ENCODE data around the gene DGKQ.

- RAMPAGE, long total RNA: no peak
- RRBS: 31% methylated on average over 11 of the region's 40 CpGs
PRO-cap:
- standard: no peak
- CoPRO, capped RNA only, 2 experiments: no peak in any of the 2 experiments
- CoPRO, capped and uncapped RNA, 2 experiments: no peak in any of the 2 experiments
- CoPRO, uncapped RNA only, 2 experiments: no peak in any of the 2 experiments
CAGE:
- cytosol, long polyA plus RNA: no peak
- long polyA plus RNA: no peak
- nucleolus, long total RNA: no peak
- nucleus, long polyA plus RNA: no peak
Measured at GRCh38 chr4:336141-336660, 1.4 kb upstream of the ZNF141 start.

- RAMPAGE, long total RNA: no peak
- RRBS: no CpG with 5 or more reads among the region's 6 CpGs
PRO-cap:
- standard: no peak
- CoPRO, capped RNA only, 2 experiments: no peak in any of the 2 experiments
- CoPRO, capped and uncapped RNA, 2 experiments: no peak in any of the 2 experiments
- CoPRO, uncapped RNA only, 2 experiments: no peak in any of the 2 experiments
CAGE:
- cytosol, long polyA plus RNA: no peak
- long polyA plus RNA: no peak
- nucleolus, long total RNA: no peak
- nucleus, long polyA plus RNA: no peak
Measured at GRCh38 chr4:373369-373968, 35.9 kb downstream of the ZNF141 start.

GRCh38 chr4:467322-467896, 31.5 kb downstream of the ZNF721 start:
- RAMPAGE, long total RNA: no peak
- RRBS: no CpG with 5 or more reads among the region's 5 CpGs
PRO-cap:
- standard: no peak
- CoPRO, capped RNA only, 2 experiments: no peak in any of the 2 experiments
- CoPRO, capped and uncapped RNA, 2 experiments: no peak in any of the 2 experiments
- CoPRO, uncapped RNA only, 2 experiments: peak in 1 of 2 experiments; most common minus-strand start chr4:467838 (in 1)
CAGE:
- cytosol, long polyA plus RNA: no peak
- long polyA plus RNA: no peak
- nucleolus, long total RNA: no peak
- nucleus, long polyA plus RNA: no peak

DNA sequence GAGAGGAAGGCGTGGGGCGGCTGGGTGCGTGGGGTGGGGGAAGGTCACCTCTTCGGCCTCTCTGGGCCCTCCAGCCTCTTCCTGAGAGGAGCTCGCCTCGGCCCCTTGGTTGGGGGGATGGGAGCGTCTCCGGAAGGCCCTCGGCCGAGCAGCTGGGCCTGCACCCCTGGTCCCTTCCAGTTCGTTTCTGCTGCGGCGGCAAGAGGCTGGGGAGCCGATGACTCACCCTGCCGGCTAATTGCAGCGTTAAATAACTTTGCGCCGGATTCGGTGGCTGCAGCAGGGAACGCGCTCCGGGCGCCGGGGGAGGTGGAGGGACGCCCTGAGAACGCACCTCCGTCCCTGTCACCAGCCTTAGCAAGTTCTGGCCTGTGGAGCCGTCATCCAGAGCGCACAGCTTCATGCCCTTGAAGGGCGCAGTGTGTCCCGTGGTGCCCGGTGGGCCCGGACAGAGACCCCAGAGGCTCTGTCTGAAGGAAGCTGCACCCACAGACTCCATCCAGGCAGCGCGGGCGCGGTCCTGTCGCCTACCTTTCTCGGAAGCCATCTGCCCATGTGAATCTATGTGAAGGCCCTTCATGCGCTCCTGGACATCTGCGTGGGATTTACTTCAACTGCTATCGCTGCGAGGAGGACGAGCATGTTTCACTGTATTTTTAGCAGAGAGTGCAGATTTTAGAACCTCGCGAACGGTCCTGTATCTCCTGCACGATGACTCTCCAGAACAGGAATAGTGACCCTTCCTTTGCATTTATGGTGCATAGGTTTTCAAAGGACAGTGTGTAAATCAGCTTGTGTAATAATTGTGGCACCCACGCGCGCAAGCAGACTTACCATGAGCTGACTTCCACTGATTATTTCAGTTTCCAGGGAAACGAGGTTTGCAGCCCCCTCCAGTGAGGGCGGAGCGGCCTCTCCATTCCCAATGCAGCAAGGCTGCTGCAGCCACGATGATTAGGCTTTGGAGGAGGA, 1.6 kb upstream of the TMEM271 start:
- RAMPAGE, long total RNA: no peak
- RRBS: 0% methylated on average over 2 of the region's 55 CpGs
PRO-cap:
- standard: no peak
- CoPRO, capped RNA only, 2 experiments: no peak in any of the 2 experiments
- CoPRO, capped and uncapped RNA, 2 experiments: no peak in any of the 2 experiments
- CoPRO, uncapped RNA only, 2 experiments: no peak in any of the 2 experiments
CAGE:
- cytosol, long polyA plus RNA: no peak
- long polyA plus RNA: no peak
- nucleolus, long total RNA: no peak
- nucleus, long polyA plus RNA: no peak

DNA sequence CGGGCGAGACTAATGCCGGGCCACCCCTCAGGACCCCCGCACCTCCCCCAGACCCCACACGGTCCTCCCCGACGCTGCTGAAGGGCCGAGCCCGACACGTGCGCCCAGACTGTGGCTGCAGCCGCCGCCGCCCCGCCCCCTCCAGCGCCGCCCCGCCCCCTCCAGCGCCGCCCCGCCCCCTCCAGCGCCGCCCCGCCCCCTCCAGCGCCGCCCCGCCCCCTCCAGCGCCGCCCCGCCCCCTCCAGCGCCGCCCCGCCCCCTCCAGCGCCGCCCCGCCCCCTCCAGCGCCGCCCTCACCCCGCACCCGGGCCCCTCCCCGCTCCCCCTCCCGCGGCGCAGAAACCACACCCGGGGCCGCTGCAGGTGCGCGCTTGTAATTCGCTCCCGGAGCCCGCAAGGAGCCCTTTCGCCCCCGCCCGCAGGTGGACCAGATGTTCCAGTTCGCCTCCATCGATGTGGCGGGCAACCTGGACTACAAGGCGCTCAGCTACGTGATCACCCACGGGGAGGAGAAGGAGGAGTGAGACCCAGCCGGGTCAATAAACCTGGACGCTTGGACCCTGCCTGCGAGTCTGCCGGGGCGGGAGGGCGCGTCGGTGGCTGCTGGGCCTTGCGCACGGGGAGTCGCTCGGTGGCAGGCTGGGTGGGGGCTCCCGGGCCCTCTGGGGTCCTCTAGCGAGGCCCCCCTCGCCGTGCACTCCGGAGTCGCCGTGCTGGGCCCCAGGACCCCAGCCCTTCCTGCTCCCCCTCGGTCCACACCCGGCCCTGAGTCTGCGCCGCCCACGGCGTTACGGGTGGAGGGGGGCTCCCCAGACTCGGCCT, 7.3 kb downstream of the SLC49A3 start:
- RAMPAGE, long total RNA: no peak
- RRBS: 19% methylated on average over 39 of the region's 87 CpGs
PRO-cap:
- standard: bidirectional peak, plus-strand start at position 338 of the sequence, minus-strand start at position 134 of the sequence
- CoPRO, capped RNA only, 2 experiments: peak in 2 of 2 experiments; most common plus-strand start position 321 of the sequence (in 1); most common minus-strand start position 134 of the sequence (in 2)
- CoPRO, capped and uncapped RNA, 2 experiments: no peak in any of the 2 experiments
- CoPRO, uncapped RNA only, 2 experiments: peak in 1 of 2 experiments; most common plus-strand start position 376 of the sequence (in 1); most common minus-strand start position 93 of the sequence (in 1)
CAGE:
- cytosol, long polyA plus RNA: no peak
- long polyA plus RNA: no peak
- nucleolus, long total RNA: no peak
- nucleus, long polyA plus RNA: no peak

DNA sequence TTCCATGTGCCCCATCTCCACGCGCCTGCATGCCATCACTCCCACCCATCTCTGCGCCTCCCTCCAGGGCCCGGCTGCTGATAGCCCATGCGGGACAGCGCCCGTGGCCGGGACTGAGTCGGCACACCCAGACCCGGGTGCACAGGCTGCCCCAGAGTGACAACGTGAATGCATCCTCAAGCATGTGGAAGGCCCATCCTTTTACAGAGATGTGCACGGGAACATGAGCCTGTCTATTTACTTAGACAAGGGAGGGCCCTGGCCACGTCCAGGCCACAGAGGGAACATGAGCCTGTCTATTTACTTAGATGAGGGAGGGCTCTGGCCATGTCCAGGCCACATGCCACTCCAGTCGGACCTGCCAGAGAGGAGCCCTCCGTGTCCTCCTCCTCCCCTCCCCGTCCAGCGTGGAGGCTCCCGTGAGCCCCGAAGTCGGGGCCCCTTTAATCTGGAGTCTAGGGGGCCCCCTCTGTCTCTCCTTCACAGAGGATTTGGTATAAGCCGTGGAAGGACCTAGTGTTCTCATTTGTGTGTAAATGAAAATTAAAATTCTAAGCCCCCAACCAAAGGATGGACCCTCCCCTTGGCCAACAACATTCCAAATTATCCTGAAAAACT, 4.3 kb upstream of the SLC49A3 start:
- RAMPAGE, long total RNA: no peak
- RRBS: 79% methylated on average over 4 of the region's 21 CpGs
PRO-cap:
- standard: no peak
- CoPRO, capped RNA only, 2 experiments: no peak in any of the 2 experiments
- CoPRO, capped and uncapped RNA, 2 experiments: no peak in any of the 2 experiments
- CoPRO, uncapped RNA only, 2 experiments: no peak in any of the 2 experiments
CAGE:
- cytosol, long polyA plus RNA: no peak
- long polyA plus RNA: no peak
- nucleolus, long total RNA: no peak
- nucleus, long polyA plus RNA: no peak

DNA sequence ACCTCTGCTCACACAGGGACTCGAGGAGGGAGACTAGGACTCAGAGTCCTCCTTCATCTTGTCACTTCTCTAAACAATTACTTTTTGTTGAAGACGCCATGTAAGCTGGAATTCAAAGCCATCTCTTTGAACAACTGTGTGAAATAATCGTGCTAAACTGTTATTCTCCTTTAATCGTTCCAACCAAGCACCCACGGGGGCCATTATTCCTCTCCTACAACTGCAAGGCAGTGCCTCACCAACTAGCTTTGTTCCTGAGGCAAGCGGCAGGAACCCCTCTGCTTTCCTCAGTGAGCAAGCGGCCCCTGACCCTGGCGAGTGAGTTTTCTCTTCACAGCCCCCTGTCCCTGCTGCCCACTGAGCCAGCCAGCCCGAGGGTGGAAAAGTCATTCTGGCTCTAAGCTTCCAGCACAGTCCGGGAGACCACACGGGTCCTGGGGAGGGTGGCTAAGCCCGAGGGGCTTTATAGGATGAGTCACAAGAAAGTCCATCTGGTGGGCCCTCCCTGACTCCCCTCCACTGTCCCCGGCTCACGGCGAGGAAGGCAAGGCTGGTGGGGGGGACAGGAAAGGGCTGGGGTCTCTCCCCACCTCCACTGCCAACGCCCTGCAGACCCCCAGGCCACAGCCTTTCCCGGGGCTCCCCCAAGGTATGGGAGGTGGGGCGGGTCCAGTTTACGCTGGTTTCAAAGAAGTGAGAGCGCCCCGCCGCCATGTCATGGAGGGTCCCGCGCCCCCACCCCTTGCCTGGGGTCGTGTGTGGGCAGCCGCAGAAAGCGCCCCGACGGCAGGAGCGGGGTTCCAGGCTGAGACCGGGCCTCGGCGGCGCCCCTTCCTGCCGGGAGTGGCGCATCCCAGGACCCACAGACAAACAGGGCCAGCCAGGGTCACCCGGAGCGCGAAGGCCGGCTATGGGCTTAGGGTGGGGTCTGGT, 45.1 kb downstream of the CPLX1 start:
- RAMPAGE, long total RNA: no peak
- RRBS: 5% methylated on average over 3 of the region's 40 CpGs
PRO-cap:
- standard: no peak
- CoPRO, capped RNA only, 2 experiments: no peak in any of the 2 experiments
- CoPRO, capped and uncapped RNA, 2 experiments: no peak in any of the 2 experiments
- CoPRO, uncapped RNA only, 2 experiments: peak in 2 of 2 experiments; most common plus-strand start position 251 of the sequence (in 1); most common minus-strand start position 79 of the sequence (in 2)
CAGE:
- cytosol, long polyA plus RNA: no peak
- long polyA plus RNA: no peak
- nucleolus, long total RNA: no peak
- nucleus, long polyA plus RNA: no peak

DNA sequence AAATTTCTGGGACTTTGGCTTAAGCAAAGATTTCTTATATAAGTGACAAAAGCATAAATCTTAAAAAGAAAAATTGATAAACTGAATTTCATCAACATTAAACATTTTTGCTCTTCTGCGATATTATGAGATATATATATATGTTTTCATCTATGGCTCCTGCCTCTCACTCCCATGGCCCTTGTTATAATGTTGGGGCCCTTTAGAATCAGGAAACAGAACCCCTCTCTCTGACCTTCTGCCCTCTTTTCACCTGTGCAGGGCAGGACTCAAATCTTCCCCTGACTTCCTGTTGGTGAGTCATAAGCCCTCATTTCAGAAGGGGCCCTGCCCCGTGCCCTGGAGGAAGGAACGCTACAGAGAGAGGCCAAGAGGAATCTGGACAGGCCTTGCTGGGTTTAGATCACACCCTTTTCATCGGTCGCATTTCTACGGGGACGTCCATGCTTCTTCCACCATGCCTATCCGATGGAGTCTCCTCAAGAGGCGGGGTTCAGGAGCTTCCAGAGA, 27.0 kb downstream of the CPLX1 start:
- RAMPAGE, long total RNA: no peak
- RRBS: no CpG with 5 or more reads among the region's 9 CpGs
PRO-cap:
- standard: no peak
- CoPRO, capped RNA only, 2 experiments: no peak in any of the 2 experiments
- CoPRO, capped and uncapped RNA, 2 experiments: no peak in any of the 2 experiments
- CoPRO, uncapped RNA only, 2 experiments: no peak in any of the 2 experiments
CAGE:
- cytosol, long polyA plus RNA: no peak
- long polyA plus RNA: no peak
- nucleolus, long total RNA: no peak
- nucleus, long polyA plus RNA: no peak

- RAMPAGE, long total RNA: no peak
- RRBS: no CpG with 5 or more reads among the region's 33 CpGs
PRO-cap:
- standard: no peak
- CoPRO, capped RNA only, 2 experiments: no peak in any of the 2 experiments
- CoPRO, capped and uncapped RNA, 2 experiments: no peak in any of the 2 experiments
- CoPRO, uncapped RNA only, 2 experiments: no peak in any of the 2 experiments
CAGE:
- cytosol, long polyA plus RNA: no peak
- long polyA plus RNA: no peak
- nucleolus, long total RNA: no peak
- nucleus, long polyA plus RNA: no peak
Measured at GRCh38 chr4:930926-931901, 902 bp downstream of the GAK start.

DNA sequence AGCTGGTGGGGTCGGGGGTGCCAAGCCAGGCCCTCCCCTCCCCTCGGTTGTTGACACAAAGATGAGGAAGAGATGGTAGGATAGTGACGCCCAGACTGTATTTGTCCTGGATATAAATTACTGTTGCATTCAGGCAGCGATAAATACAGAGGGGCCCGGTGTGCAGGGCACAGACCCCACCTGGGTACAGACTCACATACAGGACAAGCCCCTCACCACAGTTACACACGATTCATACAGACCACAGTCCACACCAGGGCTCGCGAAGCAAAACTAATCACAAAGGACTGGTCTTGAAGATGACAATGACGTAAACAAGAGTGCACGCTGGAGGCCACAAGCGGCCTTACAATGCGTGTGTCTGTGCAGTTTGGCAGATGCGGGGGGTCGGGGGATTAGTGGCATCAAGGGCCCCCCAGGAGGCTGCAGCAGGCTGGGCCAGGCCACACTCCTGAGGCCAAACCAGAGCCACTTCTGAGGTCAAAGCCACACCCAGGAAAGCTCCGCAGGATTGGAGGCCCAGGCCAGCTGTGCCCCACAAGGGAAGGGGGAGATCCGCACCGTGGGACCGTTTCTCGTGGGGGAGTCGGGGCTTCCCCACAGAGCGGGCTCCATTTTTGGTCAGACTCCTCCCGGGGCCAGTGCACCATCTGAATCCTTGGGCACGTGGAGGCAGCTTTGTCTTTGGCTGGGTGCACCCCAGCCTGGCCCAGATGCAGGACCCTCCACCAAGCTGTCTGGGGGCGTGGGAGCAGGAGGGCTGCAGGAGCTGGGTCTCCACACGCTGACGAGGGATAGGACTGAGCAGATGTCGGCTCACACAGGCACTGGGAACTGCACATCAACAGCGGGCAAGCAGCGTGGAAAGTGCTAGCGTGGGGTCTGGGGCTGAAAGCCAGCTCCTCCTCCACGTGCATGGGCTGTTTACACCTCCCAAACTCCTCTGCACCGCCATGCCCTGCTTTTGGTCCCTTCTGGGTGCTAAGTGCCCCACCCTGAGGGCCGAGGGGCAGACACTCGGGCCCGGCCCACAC, 14.2 kb downstream of the DGKQ start:
- RAMPAGE, long total RNA: no peak
- RRBS: no CpG with 5 or more reads among the region's 35 CpGs
PRO-cap:
- standard: no peak
- CoPRO, capped RNA only, 2 experiments: no peak in any of the 2 experiments
- CoPRO, capped and uncapped RNA, 2 experiments: no peak in any of the 2 experiments
- CoPRO, uncapped RNA only, 2 experiments: peak in 2 of 2 experiments; most common plus-strand start position 276 of the sequence (in 1); most common minus-strand start position 112 of the sequence (in 2)
CAGE:
- cytosol, long polyA plus RNA: no peak
- long polyA plus RNA: no peak
- nucleolus, long total RNA: no peak
- nucleus, long polyA plus RNA: no peak

DNA sequence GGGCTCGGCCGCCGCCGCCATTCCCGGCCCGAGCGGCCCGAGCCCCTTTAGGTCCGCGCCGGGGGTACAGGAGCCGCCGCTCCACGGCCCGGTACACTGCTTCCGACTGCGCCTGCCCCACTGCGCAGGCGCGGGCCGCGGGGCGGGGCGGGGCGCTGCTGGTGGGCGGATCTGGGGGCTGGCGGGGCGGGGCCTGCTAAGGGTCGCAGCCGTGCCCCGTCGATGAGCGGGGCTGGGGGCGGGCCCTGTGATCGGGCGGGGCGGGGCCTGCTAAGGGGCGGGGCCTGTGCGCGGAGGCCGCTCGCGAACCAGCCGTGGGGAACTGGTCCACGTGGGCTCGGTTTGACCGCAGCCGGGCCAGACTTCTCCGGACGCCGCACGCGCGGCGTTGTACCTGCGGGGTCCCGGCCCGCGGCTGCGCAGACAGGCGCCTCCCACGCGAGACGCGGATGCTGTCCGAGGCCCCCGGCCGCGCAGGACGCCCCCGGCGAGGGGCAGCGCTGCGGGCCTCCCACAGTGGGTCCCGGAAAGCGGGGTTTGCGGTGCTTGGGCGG, at the start of gene DGKQ:
Gene DGKQ, minus strand, starts transcription at position 108 of the 554 bp plus-strand sequence.
- RAMPAGE, long total RNA: no peak
- RRBS: 2% methylated on average over 31 of the region's 78 CpGs
PRO-cap:
- standard: bidirectional peak, plus-strand start at position 332 of the sequence, minus-strand start at position 81 of the sequence
- CoPRO, capped RNA only, 2 experiments: peak in 2 of 2 experiments; most common plus-strand start position 332 of the sequence (in 2); most common minus-strand start position 85 of the sequence (in 2)
- CoPRO, capped and uncapped RNA, 2 experiments: peak in 2 of 2 experiments; most common plus-strand start position 360 of the sequence (in 2); most common minus-strand start position 81 of the sequence (in 2)
- CoPRO, uncapped RNA only, 2 experiments: no peak in any of the 2 experiments
CAGE:
- cytosol, long polyA plus RNA: no peak
- long polyA plus RNA: no peak
- nucleolus, long total RNA: no peak
- nucleus, long polyA plus RNA: no peak

DNA sequence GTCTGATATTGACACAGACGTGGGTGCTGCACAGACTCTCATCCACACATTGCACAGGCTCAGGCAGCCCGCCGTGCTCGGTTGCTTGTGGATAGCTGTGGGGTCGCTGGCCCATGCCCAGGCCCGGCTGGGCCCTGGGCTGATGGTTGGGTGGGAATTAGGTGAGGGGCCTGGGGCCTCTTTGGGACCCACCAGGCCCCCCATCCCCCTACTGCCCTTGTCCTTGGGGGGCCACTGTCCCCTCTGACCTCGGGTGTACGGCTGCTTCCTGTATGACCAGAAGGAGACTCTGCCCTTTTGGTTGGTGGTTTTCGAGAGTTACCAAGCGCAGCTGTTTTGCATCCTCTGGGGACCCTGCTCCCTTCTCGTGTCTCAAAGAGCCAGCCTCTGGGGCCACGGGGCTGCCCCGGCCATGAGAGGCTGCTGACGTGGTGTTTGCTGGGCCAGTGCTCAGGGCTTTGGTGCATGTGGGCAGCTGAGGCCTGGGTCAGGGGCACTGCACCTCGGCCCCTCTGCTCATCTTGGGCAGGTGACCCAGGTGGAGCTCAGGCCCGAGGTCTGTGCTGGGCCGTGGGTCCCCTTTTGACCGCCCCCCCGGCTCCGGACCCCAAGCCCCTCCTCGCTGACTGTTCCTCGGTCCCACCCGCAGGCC, 10.3 kb downstream of the FGFRL1 start:
- RAMPAGE, long total RNA: no peak
- RRBS: 96% methylated on average over 3 of the region's 23 CpGs
PRO-cap:
- standard: no peak
- CoPRO, capped RNA only, 2 experiments: no peak in any of the 2 experiments
- CoPRO, capped and uncapped RNA, 2 experiments: no peak in any of the 2 experiments
- CoPRO, uncapped RNA only, 2 experiments: no peak in any of the 2 experiments
CAGE:
- cytosol, long polyA plus RNA: no peak
- long polyA plus RNA: no peak
- nucleolus, long total RNA: no peak
- nucleus, long polyA plus RNA: no peak

GRCh38 chr4:1022528-1023069, 11.2 kb downstream of the FGFRL1 start:
- RAMPAGE, long total RNA: no peak
- RRBS: 80% methylated on average over 12 of the region's 31 CpGs
PRO-cap:
- standard: no peak
- CoPRO, capped RNA only, 2 experiments: no peak in any of the 2 experiments
- CoPRO, capped and uncapped RNA, 2 experiments: no peak in any of the 2 experiments
- CoPRO, uncapped RNA only, 2 experiments: no peak in any of the 2 experiments
CAGE:
- cytosol, long polyA plus RNA: no peak
- long polyA plus RNA: no peak
- nucleolus, long total RNA: no peak
- nucleus, long polyA plus RNA: no peak

GRCh38 chr4:1025806-1026781, 14.7 kb downstream of the FGFRL1 start:
- RAMPAGE, long total RNA: no peak
- RRBS: 85% methylated on average over 3 of the region's 32 CpGs
PRO-cap:
- standard: no peak
- CoPRO, capped RNA only, 2 experiments: no peak in any of the 2 experiments
- CoPRO, capped and uncapped RNA, 2 experiments: no peak in any of the 2 experiments
- CoPRO, uncapped RNA only, 2 experiments: peak in 2 of 2 experiments; most common plus-strand start chr4:1025858 (in 1)
CAGE:
- cytosol, long polyA plus RNA: no peak
- long polyA plus RNA: no peak
- nucleolus, long total RNA: no peak
- nucleus, long polyA plus RNA: no peak

DNA sequence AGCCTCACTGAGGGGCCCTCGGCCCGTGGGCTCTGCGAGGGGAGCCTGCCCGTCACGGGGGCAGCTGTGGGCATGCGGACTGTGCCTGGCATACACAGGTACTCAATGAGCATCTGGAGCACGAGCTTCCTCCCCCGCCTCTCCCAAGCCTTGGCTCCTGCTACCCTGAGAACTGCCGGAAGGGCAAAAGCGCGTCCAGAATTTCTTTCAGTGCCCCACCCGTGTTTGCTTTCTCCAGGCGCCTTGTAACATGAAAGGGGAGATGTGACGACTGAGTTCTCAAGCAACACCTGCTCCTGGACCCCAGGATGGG, 47.3 kb downstream of the FGFRL1 start:
- RAMPAGE, long total RNA: no peak
- RRBS: no CpG with 5 or more reads among the region's 14 CpGs
PRO-cap:
- standard: no peak
- CoPRO, capped RNA only, 2 experiments: no peak in any of the 2 experiments
- CoPRO, capped and uncapped RNA, 2 experiments: no peak in any of the 2 experiments
- CoPRO, uncapped RNA only, 2 experiments: no peak in any of the 2 experiments
CAGE:
- cytosol, long polyA plus RNA: no peak
- long polyA plus RNA: no peak
- nucleolus, long total RNA: no peak
- nucleus, long polyA plus RNA: no peak

GRCh38 chr4:1191509-1191995, 19.2 kb upstream of the SPON2 start:
- RAMPAGE, long total RNA: no peak
- RRBS: no CpG with 5 or more reads among the region's 6 CpGs
PRO-cap:
- standard: no peak
- CoPRO, capped RNA only, 2 experiments: no peak in any of the 2 experiments
- CoPRO, capped and uncapped RNA, 2 experiments: no peak in any of the 2 experiments
- CoPRO, uncapped RNA only, 2 experiments: no peak in any of the 2 experiments
CAGE:
- cytosol, long polyA plus RNA: no peak
- long polyA plus RNA: no peak
- nucleolus, long total RNA: no peak
- nucleus, long polyA plus RNA: no peak

DNA sequence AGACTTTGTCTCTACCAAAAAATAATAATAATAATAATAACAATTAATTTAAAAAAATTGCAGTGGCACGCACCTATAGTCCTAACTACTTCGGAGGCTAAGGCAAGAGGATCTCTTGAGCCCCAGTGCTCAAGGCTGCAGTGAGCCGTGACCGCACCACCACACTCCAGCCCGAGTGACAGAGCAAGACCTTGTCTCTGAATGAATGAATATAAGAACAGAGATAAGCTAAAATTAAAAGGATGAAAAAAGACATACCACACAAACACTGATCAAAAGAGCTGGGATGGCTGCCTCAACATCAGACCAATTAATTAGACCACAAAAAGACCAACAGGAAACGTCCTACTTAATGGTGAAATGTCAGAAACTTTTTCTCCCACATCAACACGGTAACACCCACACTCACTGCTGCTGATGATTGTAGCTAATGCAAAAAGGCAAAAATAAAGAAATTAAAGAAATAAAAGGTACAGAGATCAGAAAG, 29.7 kb downstream of the CTBP1 start:
- RAMPAGE, long total RNA: no peak
- RRBS: no CpG with 5 or more reads among the region's 7 CpGs
PRO-cap:
- standard: no peak
- CoPRO, capped RNA only, 2 experiments: no peak in any of the 2 experiments
- CoPRO, capped and uncapped RNA, 2 experiments: no peak in any of the 2 experiments
- CoPRO, uncapped RNA only, 2 experiments: no peak in any of the 2 experiments
CAGE:
- cytosol, long polyA plus RNA: no peak
- long polyA plus RNA: no peak
- nucleolus, long total RNA: no peak
- nucleus, long polyA plus RNA: no peak

Measured in K562 (cell line).